OVCAR3 (cell line): ENCODE measurements around a stretch of chr14.

DNA sequence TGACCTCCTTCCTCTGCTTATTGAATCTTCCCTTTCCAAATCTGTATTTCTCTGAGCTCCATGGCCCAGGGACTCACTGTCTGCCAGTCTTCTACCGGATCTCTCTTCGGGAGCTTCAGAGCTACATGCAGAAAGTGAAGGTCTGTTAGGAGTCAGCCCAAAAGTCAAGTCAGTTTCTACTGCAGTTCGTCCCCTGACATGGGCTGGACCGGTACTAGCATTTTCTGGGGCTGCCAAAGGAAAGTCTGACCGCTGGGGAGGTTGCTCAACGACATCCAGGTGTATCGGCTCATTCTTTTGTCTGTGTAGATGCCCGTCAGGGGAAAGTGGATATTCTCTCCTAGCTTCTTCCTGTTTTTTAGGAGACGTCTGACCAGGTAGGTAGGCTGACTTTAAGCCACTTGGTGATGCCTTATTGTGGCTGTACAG, 35.3 kb downstream of the UBR7 start:
- RRBS, result 99% methylated on average over 4 of the region's 9 CpGs

DNA sequence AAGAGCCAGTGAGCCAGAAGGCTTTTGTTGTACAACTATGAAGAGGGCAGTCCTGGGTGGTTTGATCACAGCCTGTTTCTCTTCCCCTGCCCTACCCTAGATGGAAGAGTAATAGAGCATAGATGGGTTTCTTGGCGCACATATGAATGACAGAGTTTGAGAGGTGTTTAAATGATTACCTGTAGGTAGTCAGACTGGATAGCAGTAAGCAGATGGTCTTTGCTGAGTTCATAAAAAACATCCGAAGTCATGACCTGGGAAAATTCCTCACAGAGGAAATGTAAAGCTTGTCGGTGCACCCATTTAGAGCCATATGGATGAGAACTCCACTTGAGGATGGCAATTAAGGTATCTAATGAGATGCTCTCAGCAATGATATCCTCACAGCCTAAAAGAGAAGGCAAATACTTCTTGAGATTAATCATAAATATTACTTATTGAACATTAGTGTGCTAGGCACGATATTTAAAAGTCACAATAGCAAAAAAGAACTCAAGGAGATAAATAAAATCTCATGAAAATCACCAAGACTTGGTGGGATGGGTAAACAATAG, 56.6 kb downstream of the UBR7 start:
- RRBS, result no CpG with 5 or more reads among the region's 4 CpGs

DNA sequence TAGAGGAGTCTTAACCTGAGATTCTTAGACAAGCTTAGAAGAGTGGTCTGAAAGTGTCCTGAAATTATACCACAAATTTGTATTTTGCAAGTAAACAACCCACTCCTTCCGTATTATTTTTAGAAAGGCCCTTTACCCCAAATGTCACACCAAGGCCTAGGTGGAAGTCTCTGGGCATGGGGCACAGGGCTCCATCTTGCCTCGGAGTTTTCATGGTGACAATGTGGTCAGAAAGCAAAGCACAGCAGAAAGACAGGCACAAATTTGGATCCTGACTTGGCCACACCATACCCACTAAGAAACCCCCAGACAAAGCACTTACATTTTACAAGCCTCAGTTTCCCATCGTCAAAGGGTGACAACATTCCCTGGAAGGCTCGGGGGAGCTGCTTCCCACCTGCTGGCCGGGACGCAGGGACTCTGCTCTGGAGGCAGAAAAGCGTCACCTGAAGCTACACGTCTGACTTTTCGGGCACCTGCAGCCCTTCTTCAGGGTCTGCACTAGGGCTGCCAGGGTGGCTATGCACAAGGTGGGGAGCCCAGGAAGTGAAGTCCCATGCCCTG, 37.5 kb downstream of the PRIMA1 start:
- RRBS, result no CpG with 5 or more reads among the region's 9 CpGs

DNA sequence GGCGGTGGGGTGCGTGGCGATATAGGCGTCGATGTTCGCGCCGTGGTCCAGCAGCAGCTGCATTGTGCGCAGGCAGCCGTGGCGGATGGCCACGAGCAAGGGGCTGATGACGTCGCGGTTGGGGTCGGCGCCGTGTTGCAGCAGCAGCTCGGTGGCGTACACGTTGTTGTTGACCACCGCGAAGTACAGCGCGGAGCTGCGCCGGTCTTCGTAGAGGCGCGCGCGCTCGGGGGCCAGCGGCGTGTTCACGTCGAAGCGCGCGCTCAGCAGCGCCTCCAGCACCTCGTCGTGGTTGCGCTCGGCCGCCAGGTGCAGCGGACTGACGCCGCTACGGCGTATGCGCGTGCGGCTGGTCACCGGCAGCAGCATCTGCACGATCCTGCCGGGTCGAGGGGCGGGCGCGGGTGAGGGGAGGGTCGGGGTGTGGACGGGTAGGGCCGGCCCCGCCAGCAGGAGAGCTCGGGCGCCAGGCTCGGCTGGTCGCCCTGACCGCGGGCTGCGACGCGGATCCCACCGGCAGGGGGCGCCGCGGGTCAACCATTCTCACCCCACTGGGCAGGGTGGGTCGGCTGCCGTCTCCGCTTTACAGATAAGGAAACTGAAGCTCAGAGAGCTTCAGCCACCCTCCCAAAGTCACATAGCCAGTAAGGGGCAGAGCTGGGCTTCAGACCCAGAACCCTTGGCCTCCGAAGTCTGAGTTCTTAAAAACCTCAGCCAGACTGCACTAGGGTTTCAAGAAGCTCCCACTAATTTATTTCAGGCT, 12.3 kb downstream of the FAM181A start:
- RRBS, result 3% methylated on average over 18 of the region's 82 CpGs

DNA sequence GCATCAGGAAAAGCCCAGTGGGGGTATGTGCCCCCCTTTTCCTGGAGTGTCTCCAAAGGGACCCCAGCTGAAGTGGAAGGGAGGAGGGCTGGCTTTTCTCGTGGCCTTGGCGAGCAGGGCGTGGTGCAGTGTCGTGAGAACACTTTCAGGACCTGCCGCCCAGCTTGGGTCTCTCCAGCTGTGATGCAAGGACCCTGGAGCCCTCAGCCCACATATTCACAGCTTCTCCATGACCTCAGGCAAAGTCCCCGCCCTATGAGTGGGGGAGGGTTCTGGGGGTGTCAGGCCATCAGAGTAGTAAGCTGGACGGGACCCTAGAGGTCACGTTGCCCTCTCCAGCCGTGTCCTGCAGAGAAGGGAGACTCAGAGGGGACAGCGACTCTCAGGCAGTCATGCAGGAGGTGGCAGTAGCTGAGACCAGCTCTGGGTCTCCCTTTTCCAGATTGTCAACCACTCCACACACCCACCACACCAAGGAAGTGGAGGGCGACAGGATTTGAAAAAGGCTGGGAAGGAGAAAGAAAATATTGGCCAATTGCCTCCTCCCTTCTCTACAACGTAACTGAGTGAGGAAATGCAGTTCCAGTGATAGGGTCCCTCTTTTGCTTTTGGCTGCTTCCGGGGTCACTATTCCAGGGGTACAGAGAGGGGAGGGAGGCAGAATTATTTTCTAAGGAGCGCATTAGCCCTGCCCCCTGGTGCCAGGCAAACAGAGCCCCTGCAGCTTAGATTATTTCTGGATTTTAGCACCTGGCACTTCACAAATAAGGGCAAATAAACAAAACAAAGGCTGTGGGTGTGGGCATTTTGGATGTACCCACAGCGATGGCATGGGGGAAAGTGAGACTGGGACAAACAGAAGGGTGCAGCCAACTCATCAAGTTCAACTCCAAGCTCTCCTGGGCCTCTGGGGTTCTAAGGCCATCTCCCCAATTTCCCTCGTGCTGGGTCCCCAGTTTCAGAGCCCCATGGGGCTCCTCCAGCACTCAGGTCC, 20.6 kb downstream of the ASB2 start:
- RRBS, result no CpG with 5 or more reads among the region's 16 CpGs

- RRBS, result no CpG with 5 or more reads among the region's 10 CpGs
Measured at GRCh38 chr14:93968956-93969489, 7.3 kb downstream of the ASB2 start.

- RRBS, result no CpG with 5 or more reads among the region's 5 CpGs
Measured at GRCh38 chr14:93976951-93977547, 679 bp upstream of the ASB2 start.

- RRBS, result no CpG with 5 or more reads among the region's 7 CpGs
Measured at GRCh38 chr14:94046680-94047161, 20.6 kb downstream of the OTUB2 start.

DNA sequence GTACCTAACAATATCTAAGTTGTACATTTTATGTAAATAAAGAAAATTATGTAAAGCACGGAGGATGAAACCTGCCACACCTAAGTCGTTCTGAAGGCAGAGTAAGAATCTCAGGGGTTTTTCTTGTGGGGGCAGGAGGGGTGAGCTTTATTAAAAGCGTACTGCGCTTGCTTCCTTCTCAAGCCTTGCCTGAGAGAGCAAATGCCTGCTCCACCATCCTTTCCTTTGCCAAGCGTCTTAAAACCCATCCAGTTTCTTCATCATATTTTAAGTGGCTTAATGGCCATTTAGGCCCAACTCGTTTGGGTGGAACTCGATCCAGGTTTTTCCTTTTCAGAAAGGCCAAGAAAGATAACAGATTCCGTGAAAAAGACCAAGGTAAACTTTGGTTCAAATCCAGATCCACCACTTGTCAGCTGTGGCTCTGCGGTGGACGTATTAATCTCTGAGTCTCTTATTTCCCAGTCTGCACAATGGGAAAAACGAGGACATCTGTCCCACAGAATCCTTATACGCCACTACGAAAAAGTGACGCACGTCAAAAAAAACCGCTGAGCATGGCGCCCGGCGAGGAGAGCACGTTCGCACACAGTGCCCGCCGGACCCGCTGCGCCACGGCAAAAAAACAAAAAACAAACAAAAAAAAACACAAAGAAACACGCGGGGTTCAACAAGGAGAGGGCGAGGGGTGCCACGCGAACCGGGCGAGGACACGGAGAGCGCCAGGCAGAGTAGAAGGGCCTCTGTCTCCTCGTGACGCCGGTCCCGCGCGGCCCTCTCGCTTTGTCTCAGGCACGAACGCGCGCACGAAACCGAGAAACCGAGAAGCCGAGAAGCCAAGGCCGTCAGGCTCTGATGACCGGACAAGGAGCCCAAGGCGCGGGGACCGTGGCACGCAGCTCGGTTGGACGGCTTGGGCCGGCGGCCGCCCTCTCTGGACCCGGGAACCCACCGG, 648 bp downstream of the DDX24 start:
- RRBS, result 4% methylated on average over 28 of the region's 63 CpGs

DNA sequence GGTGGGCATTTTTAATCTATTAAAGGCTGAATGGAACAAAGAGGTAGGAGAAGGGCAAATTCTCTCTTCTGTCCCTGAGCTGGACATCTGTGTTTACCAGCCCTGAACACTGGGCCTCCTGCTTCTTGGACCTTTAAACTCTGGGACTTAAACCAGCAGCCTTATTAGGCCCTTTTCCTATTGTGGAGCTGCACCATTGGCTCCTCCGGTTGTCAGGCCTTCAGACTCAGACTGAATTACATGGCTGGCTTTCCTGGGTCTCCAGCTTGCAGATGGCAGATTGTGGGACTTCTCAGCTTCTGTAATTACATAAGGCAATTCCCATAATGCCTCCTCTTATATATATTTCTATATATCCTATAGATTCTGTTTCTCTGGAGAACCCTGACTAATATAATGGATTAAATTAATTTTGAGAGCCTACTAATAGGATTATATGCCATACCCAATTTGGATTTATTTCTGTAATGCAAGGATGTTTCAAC, 6.4 kb downstream of the SERPINA6 start:
- RRBS, result no CpG with 5 or more reads among the region's 1 CpG

GRCh38 chr14:94378110-94379087, 10.0 kb downstream of the SERPINA1 start:
- RRBS, result no CpG with 5 or more reads among the region's 18 CpGs

DNA sequence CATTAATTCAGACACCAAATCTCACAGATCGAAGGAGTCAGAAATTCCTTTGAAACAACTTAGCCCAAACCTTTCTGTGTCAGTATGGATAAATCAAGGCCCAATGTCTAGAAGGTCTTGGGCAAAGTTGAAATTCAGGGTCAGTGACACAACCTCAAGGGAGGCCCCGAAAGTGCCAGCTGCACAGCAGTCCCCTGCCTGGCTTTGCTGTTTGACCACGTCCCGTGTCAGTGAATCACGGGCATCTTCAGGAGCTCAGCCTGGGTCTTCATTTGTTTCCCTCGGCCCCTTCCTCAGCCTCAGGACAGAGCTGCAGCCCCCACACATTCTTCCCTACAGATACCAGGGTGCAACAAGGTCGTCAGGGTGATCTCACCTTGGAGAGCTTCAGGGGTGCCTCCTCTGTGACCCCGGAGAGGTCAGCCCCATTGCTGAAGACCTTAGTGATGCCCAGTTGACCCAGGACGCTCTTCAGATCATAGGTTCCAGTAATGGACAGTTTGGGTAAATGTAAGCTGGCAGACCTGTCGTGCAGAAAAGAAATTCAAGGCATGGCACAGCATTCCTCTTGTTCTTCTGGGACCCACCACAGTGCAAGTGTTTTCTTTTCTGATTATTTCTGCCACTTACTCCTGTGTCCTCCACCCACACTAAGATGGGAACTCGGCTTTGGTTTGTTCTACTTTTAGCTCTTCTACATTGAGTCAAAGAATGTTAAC, 9.2 kb downstream of the SERPINA1 start:
- RRBS, result no CpG with 5 or more reads among the region's 11 CpGs

DNA sequence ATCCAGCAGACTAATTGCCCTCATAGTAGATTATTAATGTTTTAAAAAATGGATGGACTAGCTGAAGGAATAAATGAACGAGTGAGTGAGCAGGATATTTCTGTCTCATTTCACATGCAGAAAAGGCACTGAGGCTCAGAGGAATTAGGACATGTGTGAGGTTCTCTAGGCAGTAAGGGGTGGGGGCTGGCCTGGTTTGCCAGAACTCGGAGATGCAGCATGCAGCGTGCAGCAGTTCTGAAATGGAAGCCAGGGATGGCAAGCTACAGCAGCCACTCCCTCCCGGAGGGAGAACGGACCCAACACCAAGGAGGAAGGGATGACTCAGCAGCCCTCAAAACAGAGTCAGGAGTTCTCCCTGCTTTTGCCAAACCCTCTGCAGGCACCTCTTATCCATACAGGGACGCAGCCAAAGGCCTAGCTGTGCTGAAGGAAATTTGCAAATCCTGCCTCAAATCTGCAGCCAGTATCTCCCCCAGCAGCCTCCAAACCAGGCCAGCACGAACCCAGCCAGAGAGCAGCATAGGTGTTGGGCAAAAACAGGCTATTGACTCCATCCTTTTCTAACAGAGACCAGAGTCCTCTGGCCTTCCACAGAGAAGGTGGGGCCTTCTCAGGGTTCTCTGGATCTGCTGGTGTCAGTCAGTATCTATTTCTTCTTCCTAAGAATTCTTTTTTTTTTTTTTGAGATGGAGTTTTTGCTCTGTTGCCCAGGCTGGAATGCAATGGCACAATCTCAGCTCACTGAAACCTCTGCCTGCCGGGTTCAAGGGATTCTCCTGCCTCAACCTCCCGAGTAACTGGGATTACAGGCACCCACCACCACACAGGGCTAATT, 10.2 kb upstream of the SERPINA3 start:
- RRBS, result no CpG with 5 or more reads among the region's 9 CpGs

- RRBS, result no CpG with 5 or more reads among the region's 4 CpGs
Measured at GRCh38 chr14:94614146-94614376, 1.9 kb downstream of the SERPINA3 start.

DNA sequence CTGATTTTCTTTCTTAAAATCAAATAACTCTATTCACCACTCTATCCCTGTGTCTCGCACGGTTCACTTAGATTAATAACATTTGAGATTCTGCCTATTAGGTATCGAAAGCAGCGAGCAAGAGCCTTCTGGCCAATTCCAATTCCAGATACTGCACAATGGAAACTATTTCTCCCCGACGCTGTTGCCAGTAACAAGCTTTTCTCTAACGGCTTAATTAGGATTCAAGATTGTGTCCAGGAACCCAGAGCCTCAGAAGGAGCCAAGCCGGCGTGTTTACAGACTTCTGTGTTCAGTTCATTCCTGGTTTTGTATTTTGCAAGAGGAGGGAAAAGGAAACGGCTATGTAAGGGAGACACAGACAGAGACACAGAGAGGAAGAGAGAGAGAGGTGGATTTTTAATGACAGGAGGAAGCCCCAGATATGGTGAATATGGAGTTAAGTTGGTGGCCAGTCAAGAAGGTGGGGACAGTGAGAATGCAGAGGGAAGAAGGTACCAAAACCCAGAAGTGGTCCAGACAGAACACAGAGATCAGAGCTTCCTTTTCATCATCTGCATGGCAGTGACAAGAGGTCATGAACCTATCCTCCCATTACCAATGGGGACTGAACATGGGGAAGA, 185.5 kb downstream of the DICER1 start:
- RRBS, result no CpG with 5 or more reads among the region's 10 CpGs

DNA sequence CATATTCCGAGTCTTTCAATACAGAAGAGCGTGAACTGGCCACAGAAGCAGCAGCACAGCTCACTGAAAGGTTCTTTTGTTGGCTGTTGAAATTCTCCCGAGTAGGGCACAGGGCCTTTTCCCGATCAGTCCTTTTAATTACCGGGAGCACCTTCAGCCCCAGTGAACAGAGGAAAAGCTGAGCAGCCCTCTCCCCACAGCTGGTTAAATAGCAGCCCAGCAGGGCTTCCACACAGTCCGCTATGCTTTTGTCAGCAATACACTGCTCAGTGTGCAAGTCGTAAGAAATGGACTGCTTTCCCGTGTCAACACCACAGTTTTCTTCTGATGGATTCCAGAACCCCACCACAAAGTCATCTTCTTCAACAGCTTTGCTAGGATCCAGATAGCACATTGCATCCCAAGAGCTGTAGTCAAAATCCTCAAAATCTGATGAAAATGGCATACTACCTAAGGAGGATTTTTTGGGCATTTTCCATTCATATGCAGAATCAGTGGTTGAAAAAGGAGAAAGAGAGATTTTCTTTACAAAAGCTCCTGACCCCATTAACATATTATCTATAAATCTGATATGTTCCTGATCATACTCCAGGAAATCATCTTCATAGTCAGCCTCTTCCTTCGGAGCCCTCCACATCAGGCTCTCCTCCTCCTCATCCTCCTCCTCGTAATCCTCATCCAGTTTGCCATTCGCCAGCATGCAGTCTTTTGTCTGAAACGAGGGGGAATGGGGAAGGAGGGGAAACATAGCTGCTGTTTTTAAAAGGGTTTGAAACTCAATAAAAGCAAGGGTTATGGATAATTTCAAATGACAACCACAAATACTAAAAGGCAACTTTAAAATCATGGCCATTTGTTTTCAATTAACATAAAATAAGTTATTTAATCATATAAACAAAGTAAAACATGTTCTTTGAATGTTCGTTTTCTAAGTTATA, 61.1 kb downstream of the DICER1 start:
- RRBS, result no CpG with 5 or more reads among the region's 13 CpGs

GRCh38 chr14:95181269-95181854, 24.0 kb upstream of the DICER1 start:
- RRBS, result no CpG with 5 or more reads among the region's 8 CpGs

DNA sequence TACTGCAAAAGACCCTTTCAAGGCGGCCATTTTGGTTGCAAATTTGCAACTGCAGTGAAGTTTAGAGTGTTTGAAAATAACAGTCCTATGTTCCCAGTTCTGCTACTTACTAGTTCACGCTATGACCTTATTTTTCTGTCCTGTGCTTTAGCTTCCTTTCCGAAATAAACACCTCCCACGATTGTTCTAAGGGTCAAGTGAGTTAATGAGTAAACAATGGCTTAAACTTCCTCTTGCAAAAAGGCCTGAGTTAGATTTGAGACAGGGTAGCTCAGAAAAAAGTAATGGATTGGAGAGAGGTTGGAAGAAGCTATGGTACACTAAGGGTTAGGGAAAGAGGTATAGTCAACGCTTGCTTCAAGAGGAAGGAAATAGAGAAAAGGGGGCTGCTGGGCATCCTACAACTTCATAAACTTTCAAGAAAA, 26.4 kb upstream of the DICER1 start:
- RRBS, result no CpG with 5 or more reads among the region's 5 CpGs